Subcutaneous preadipocyte (primary cell): ENCODE data around the gene PCED1B.

- CAGE, long polyA plus RNA: no peak
Observed at GRCh38 chr12:45744844-45745695, 15.6 kb downstream of the ARID2 start.

GRCh38 chr12:45891567-45892291, 98.6 kb downstream of the SCAF11 start:
- CAGE, long polyA plus RNA: no peak

GRCh38 chr12:45905248-45906389, 84.8 kb downstream of the SCAF11 start:
- CAGE, long polyA plus RNA: no peak

- CAGE, long polyA plus RNA: no peak
Observed at GRCh38 chr12:45926454-45927783, 63.5 kb downstream of the SCAF11 start.

DNA sequence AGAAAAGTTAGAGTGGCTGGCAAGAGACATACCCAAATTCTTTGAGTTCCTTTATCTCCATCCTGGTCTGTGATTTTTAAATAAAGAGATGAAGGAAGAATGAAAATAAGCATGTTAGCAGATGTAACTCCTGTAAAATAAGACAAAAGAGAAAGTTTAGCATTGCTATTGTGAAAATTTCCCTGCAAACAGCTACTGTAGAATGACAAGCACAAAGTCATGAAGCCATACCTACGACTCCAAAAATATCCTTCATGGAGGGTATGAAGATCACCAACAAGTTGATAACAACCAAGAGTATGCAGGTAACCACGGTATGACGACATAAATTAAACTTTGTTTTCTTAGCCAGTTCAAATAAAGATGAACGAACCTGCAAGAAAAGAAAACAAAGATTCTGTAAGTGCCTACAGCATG, 71.1 kb downstream of the SLC38A1 start:
- CAGE, long polyA plus RNA: no peak

GRCh38 chr12:46215047-46215864, 53.6 kb downstream of the SLC38A1 start:
- CAGE, long polyA plus RNA: no peak

GRCh38 chr12:46217923-46218433, 50.9 kb downstream of the SLC38A1 start:
- CAGE, long polyA plus RNA: no peak

DNA sequence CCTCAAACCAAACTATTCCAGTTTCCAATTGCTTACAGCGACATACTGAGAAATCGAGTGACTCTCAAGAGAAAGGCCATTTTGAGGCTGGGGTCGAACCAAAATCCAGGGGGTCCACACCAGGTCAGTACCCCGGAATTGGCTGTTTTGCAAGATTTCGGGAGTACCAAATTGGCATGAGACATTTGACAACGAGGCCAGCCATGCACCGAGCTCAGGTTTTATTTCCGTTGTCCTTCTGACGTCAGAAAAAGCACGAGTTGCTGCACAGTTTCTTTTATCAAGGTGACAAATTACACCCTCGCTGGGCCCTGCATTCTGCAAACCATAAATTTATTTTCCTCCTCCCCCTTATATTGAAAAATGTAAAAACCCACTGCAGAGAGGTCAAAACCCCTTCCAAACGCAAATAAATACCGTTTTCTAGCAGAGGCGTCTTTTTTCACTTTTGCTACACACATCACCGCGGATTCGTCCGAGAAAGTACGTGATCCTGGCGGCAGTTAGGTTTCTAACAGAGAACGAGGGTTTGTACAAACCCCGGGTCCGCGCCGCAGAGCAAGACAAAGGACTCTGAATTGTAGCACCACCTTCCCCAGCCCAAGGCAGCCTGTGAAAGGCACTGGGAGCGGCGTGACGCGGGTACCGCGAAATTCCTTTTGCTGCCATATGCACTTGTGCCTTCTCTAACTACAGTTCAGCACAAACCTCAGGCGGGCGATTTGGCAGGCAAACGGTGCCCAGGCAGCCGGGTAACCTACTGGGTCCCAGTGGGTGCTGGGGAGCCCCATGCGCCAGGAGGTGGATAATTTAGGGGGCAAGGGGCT, 1.8 kb downstream of the SLC38A1 start:
- CAGE, long polyA plus RNA: no peak

DNA sequence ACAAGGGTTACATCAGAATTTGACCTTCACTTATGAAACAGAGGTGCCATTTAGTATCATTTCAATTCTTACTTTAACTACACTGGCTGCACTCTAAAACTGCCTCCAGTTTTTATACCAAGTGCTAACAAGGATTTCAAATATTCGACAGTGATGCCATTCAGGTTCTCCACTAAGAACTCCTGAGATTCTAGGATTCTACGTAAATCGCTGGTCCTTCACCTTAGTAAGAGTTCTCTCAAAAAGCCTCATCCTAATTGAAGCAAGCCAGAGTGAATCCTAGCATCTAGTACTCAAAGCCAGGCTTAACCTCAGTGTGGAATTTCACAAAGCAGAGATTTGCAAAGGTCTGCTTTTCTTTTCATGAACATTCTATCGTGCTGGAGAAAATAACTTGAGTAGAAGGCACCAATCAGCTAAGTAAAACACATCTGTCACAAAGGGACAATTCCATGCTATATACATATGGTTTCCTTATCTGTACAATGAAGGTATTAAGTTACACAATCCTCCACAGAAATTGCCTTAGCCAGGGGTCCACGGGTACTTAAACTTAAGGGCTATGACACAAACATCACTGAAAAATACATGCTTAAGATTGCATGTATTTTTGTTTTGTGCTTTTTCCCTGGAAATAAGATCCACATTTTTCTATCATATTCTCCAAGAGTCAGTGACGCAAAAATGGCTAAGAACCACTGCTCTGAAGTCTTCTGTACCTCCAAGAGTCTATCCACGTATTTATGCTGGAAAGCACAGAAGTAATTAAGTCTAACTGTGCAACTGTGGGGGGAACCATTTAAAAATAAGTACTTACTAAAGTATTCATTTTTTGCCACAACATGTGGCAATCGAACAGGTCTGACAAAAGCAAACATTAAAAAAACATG, 3.2 kb downstream of the SLC38A2 start:
- CAGE, long polyA plus RNA: no peak

DNA sequence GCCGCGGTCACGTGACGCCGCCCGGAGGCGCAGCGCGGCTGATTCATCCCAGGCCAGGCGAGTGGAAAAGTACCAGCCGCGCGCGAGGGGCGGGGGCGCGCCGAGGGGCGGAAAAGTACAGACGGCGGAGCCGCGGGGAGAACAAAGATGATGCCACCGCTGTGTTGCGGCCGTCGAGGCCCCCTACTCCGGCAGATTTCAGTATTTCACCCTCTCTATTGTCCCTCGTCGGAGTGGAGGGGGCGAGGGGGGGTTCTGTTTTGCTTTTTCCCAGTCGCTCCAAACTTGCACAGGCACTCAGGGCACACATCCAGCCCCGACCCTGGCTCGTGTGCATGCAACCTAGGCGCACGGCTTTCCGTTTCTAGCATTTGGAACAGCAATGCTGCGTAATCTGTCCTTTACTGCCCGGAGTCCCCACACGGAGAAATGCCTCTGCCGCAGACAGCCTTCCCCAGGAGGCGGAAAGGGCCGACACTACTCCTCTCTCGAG, 1.1 kb downstream of the SLC38A2 start:
- CAGE, long polyA plus RNA: no peak

GRCh38 chr12:46374785-46375223, 2.2 kb upstream of the SLC38A2 start:
- CAGE, long polyA plus RNA: no peak

DNA sequence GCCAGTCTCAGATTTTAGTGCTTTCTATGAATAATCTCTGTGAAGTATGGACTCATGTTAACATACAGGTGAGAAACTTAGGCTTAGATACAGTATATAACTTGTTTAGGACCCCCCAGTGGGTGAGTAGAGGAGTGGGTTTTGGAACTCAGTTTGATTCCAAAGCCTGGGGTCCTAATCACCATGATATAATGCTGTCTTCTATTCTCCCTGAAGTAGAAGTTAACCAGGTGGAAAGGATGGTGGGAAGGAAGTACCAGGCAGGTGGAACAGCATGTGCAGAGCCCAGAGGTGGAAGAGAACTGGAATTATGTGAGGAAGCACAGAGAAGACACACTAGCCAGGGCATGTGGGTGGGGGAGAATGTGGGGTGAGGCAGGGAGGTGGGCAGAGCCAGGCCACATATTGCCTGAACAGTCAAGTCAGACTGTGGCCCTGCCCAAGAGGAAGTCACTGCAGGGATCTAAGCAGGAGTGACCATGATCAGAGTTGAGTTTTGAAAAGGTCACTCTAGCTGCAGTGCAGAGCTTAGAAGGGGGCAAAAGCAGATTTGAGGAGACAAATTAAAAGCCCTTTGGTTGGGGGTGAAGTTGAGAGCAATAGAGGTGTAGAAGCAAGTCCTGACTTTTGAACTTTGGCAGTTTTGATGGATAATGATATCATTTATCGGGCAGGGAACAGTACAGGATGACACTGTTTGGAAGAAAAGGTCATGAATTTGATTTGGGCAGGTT, 114.0 kb upstream of the SLC38A2 start:
- CAGE, long polyA plus RNA: no peak

DNA sequence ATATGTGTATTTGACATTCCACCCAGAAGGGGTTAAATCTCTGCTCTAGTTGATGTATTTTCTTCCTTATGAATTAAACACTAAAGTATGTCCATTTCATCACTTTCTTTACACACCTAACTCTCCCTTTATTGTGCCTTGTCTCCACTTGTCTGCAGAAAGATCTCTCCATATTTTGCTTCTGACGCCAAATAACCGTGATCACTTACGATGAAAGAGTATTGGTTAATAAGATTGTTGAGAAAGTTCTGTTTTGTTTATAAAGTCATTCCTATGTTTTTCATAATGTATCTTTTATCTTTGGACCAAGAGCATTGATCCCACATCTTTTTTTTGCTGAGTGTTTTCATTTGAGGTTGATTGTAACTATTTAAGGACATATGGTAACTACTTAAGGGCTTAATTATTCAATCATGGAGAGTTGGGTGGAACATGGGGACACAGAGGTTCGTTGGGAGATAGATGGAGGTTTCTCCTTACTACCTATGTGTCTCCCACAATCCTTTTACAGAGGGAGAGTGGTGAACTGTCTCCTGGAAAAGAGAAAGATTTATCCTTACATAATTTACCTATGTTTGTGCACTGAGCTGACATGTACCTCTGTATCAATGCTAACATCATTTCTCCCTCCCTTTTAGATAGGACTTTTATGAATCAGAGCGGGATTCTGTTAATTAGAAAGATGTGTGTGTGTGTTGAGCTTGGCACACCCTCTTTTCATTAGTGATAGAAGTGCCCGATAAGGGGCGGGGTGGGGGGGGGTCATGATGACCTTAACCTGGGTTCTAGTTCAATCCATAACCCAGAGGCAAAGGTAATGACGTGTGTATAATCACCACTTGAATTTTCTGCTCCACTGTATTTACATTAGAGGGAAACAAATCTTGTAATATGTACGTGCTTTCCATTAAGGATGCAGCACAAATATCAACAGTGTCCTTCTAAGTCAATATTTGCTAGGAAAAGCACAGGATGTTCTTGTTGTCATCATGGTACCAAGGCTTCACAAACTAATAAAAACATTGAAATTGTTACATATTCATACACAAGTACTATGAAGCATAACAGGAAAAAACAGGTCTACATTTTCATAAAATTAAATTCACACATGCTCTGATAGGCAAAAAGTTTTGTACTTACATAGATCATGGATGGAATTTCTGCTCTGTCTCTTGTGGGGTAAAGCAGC, 121.0 kb upstream of the SLC38A2 start:
- CAGE, long polyA plus RNA: no peak

GRCh38 chr12:46563005-46563204, 190.3 kb upstream of the SLC38A2 start:
- CAGE, long polyA plus RNA: no peak

DNA sequence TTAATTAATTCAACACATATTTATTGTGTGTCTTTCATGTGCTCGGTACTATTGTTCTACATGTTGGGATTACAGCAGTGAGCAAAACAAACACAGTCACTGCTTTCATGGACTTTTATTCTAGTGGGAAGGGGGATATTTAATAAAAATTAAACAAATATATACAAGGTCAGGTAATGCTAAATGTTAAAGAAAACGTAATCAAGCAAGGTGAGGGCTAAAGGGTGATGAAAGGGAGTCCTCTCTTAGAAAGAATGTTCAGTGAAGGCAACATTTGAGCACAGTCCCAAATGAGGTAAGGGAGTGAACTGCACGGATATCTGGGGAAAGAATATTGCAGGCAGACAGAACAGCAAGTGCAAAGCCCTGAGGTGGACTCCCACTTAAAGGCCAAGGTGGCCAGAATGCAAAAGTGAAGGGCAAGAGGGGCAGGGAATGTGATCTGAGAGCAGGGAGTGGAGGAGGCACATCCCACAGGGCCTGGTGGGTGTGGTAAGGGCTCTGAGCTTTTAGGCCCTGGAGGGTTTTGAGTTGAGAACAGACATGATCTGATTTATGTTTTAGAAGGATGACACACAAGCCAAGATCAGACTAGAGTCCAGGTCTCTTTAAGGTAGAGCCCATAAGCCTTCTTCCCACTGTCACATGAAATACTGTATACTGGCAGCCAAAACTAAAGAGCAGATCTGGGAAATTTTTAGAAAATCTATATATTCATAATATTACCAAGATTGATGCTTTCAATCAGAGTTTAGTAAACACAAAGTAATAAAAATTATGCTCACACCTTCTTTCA, 162.6 kb downstream of the SLC38A4 start:
- CAGE, long polyA plus RNA: no peak

DNA sequence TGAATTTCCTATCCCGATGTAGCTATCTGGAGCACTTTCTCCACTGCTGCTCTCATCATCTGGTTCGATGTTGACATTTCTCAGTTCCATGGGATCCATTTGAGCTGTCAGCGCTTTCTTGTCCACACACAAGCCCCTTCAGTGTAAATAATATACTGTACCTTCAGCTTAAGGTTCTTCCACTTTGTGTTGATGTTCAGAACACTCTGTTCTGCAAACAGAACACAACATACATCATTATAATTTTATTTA, 32.9 kb downstream of the SLC38A4 start:
- CAGE, long polyA plus RNA: no peak

DNA sequence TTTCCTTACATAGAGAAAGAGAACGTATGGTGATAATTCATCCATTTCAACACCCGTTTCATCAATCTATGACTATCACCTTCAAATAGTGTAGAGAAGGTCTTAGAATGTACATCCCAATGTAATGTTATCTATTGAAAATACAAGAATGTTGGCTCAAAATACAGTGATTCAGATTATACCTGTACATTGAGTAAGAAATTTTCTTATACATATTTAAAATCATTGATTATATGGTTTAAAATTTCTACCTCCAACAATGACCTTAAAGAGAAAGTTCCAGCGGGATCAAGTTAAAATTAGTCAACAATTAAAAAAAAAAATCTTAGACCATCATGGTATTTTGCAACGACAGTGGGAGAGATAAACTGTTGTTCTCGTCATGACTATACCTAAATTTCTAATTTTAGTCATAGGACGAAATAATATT, 19.1 kb downstream of the SLC38A4 start:
- CAGE, long polyA plus RNA: no peak

DNA sequence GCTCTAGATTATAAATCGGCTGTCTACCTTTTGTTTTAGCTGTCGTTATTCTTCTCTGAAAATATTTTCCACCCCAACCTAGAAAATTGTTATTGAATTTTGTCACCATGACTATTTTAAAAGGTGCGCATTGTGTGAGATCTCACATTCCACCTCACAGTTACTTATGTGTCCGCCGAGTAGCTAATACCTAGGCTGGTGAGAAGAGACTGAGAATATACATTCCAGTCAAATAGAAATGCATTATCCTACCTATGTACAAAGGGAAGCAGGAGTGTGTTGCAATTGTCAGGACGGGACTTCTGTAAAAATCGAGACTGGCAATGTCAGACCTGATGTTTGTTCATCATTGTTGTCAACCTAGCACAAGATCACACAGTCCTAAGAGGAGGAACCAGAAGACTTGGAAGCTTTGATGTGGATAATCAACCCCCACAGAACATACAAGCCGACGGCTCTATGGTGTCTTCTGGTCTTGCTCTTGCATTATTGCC, 108.8 kb upstream of the SLC38A4 start:
- CAGE, long polyA plus RNA: no peak

GRCh38 chr12:46983215-46983755, 96.1 kb upstream of the PCED1B start:
- CAGE, long polyA plus RNA: no peak

GRCh38 chr12:47079204-47080008, at the start of gene PCED1B:
TSS of gene PCED1B (plus strand) at chr12:47079621.
- CAGE, long polyA plus RNA: no peak